Mesothelial cell of epicardium (in vitro differentiated cells): ENCODE results near the genes FAM13C, MRLN and CCDC6.

GRCh38 chr10:51472258-51472812, 227.1 kb downstream of the CSTF2T start:
- PRO-cap: no peak

- PRO-cap: no peak
Observed at GRCh38 chr10:51516173-51516930, 183.0 kb downstream of the CSTF2T start.

- PRO-cap: unidirectional peak, minus-strand start at chr10:51894908
Observed at GRCh38 chr10:51894627-51895057, 195.2 kb upstream of the CSTF2T start.

- PRO-cap: no peak
Observed at GRCh38 chr10:52213391-52213927, 100.6 kb upstream of the DKK1 start.

GRCh38 chr10:52774469-52775216, 2.1 kb upstream of the MBL2 start:
- PRO-cap: no peak

GRCh38 chr10:52953392-52953712, 180.8 kb upstream of the MBL2 start:
- PRO-cap: no peak

- PRO-cap: no peak
Observed at GRCh38 chr10:58399983-58400643, 14.9 kb downstream of the TFAM start.

GRCh38 chr10:58448050-58448362, 62.8 kb downstream of the TFAM start:
- PRO-cap: no peak

DNA sequence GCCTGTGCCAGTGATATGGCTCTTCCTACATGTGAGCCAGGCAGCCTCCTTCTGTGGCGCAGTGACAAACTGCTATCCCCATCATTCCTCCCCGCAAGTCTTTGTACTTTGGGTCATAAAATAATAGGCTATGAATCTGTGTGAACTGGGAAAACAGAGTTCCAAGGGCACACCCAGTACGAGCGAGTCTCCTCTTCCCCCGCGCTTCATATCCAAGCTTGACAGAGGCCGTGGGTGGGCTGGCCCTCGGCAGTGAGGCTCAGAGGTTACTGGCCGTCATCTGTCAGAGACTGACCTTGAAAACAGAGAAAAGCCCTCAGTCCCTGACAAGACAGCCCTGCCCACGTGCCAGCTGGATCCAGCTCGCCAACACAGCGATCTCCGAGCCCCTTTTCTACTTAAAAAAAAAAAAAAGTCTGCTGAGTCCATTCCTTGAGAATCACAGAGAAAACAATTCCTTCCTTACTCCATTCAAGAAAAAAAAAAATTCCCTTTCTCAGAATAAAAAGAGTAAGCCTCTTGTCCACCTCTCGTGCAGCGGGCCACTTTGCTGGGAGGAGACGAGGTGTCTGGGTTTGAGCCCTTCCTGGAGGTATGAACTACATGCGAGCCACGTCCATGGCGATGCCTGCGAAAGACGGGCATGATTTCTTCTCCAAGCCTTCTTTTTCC, 848 bp upstream of the BICC1 start:
- PRO-cap: no peak

GRCh38 chr10:58513623-58514139, 1.0 kb downstream of the BICC1 start:
- PRO-cap: no peak

DNA sequence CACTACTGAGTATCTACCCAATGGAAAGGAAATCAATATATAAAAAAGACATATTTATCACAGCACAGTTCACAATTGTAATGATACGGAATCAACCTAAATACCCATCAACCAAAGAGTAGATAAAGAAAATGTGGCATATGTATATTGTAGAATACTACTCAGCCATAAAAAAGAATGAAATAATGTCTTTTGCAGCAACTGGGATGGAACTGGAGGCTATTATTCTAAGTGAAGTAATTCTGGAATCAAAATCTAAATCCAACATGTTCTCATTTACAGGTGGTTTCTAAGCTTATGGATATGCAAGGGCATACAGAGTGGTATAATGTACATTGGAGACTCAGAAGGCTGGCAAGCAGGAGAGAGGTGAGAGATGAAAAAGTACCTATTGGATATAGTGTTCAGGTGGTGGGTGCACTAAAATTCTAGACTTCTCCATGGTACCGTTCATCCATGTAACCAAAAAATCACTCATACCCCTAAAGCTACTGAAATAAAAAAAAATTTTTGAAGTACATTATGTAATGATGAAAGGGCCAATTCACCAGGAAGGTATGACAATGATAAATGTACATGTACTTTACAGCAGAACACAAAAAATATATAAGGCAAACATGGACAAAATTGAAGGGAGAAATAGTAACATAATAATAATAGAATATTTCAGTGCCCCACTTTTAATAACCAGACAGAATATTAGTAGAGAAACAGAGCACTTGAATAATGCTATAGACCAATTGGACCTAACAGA, 26.5 kb downstream of the BICC1 start:
- PRO-cap: no peak

DNA sequence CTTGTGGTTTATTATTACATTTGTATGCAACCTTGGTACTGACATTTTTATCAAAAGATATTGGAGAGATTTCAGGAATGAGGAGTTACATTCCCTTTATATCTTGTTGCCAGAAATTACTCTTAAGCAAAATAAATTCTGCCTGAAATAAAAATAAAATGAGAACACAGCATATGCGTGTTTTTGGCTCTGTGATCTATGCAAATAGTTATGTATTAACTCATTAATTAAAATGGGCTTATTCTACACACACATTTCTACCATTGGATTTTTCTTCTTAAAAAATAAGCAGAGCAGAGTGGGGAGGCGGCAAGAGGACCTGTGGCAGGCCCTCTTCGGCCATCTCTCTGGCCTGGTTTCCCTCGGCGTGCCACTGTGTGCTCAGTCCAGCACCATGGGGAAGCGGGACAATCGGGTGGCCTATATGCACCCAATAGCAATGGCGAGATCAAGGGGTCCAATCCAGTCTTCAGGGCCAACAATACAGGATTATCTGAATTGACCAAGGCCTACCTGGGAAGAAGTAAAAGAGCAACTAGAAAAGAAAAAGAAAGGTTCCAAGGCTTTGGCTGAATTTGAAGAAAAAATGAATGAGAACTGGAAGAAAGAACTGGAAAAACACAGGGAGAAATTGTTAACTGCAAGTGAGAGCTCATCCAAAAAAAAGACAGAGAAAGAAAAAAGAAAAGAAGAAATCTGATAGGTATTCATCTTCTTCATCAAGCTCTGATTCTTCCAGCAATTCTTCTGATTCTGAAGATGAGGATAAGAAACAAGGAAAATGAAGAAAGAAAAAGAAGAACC, 202.7 kb downstream of the BICC1 start:
- PRO-cap: no peak

DNA sequence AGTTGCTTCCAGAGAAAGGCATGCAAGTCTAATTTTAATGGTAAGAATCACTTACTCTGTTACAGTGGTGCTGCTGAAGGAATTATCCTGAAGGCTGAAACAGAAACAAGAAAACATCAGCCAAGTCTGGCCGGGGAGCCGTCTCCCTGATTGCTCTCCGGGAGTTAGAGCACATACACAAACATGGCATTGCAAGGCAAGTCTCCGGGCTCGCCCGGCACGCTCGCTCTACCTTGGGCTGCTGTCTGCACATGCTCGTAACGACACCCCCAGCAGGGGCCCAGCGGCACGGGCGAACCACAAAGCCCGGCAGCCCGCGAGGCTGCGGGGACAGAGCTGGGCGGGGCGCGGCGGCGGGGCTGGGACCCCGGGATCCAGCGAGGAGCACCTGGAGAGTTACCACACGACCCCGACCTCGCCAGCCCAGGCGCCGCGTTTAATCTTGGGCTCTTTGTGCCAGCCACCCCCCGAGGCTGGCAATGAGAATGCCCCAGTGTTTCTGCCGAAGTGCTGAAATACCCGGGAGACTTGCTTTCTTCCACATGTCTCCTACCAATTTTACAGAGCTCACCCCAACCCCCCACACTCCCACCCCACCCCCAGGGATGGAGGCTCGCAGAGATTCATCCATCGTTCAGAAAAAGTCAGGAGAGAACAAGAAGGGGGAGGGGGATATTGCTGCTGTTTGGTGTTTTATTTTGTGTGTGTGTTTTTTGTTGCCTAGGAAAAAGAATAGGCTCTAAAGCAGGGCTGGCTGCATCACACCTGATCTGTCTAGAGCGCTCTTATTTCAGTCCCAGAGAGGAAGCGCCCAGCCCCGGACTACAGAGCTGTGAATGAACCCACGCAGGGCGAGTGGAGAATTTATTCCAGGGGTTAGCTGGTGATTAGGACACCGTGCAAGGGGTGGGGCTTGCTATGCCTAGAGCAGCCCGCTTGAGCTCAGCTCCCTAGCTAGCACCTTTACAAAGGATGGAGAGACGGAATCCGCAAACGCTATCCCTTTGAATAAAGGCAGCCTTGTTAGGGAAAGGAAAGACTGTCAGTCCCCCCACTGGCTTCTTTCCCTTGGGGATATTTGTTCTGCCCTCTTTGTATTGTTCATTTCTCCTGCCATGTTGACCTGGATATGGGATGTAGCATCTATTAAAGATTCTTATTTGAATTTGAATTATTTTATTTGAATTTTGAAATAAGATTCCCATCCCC, at the start of gene FAM13C:
Gene FAM13C (minus strand): TSS at position 206 of the 1,209 bp plus-strand sequence.
- PRO-cap: no peak

DNA sequence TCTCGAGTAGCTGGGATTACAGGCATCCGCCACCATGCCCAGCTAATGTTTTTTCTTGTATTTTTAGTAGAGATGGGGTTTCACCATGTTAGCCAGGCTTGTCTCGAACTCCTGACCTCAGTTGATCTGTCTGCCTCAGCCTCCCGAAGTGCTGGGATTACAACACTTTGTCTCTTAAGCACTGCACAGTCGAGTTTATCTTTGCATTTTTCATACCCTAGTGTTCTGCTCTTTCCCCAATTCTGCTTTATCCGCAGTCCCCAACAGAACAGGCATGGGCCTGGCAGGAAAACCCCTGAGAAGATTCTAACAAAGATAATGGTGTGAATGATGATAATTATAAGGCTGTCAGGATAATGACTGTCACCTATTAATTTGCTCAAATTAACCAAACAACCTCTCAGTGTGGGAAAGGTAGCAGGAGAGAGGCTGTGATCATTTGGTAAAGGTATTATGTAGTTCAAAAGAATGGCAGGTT, 10.8 kb downstream of the SLC16A9 start:
- PRO-cap: no peak

DNA sequence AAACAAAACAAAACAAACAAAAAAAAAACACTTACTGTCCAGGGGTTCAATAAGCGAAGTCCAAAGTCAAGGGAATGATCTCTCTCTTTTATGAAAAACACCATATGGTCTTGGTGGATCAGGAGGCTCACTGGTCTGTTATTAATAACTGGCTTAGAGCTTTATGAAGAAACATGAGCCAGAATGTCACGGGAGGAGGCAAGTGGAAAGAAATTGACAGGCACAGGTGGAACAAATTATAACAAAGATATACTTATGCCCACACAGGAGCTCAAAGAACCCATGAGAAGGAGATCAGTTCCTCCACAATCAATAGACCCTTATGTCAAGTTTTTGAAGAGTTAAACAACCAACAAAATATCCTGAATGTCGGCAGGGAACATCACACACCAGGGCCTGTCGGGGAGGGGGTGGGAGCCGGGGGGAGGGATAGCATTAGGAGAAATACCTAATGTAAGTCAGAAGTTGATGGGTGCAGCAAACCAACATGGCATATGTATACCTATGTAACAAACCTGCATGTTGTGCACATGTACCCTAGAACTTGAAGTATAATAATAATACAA, at the start of gene MRLN:
Gene MRLN (minus strand): TSS at position 137 of the 566 bp plus-strand sequence.
- PRO-cap: no peak

GRCh38 chr10:59906089-59907096, at the start of gene CCDC6:
Gene CCDC6 (minus strand): TSS chr10:59906556.
- PRO-cap: bidirectional peak, plus-strand start at chr10:59906554, minus-strand start at chr10:59906494; unidirectional peak, minus-strand start at chr10:59906574

DNA sequence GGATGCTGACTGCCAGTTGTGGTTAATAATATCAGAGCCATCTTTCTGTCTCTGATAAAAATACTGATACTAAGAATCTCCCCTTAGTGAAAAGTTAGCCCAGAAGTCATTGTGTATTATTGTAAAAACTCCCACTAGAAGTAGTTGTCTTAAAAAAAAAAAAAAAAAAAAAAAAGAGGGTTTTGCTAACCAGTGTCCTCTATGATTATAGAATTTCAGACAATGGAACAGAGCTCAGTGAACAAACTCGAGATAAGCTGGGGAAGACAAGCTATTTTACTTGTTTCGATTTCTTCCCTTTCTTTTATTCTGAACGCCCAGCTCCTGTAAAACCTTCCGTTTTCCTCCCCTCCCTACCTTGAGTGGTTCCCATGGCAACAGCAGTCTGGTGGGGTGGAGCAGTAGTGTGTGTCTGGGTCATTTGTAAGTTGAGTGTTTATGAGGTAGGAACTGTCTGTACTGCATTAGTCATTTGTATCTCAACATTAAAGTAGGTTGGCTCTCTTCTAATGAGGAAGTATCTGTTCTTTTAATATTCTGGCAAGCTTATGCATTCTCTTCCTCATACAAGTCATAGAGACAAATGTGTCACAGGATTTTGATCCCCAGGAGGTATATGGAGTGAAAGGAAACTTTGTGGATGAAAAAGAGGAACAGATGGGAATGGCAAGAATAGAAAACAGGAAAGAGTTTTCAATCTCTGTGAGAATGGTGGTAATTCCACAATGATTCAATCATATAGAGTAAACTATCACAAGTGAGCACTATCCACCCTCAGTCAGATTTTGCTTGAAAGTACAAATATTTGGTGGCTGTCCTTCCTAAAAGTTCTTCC, 85.3 kb upstream of the CCDC6 start:
- PRO-cap: no peak

DNA sequence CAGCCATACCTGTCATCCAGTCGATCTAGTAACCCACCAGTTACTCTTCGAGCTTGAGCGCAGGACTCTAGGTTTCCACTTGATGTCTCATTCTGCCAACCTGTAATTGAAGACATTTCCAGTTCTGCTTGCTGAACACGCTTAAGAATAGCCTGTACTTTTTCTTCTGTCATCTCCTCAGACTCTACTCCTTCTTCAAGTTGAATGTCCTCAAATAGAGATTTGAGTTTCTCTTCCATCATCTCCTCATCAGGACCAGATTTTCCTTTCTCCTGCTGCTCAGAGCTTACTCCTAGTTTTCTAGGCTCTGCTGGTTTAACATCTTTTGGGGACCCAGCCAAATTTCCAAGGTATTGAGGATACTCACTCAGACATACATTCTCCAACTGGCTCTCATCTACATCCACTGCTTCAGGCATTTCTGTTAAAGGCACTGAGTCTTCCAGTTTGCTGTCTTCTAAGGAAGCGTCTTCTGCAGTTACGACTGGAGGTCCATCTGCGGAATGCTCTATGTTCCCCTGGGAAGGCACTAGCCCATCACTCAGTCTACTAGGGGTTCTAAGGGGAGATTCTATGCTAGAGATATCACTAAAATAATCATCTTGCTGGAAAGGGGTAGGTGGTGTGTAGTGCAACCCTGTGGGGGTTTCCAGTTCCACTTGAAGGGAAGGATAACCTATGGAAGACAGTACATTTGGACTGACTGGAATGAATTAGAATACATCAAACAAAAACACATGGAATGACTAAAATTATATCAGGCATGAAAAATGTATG, 153.2 kb upstream of the CCDC6 start:
- PRO-cap: no peak

- PRO-cap: no peak
Observed at GRCh38 chr10:60172301-60172990, 217.2 kb downstream of the ANK3 start.

DNA sequence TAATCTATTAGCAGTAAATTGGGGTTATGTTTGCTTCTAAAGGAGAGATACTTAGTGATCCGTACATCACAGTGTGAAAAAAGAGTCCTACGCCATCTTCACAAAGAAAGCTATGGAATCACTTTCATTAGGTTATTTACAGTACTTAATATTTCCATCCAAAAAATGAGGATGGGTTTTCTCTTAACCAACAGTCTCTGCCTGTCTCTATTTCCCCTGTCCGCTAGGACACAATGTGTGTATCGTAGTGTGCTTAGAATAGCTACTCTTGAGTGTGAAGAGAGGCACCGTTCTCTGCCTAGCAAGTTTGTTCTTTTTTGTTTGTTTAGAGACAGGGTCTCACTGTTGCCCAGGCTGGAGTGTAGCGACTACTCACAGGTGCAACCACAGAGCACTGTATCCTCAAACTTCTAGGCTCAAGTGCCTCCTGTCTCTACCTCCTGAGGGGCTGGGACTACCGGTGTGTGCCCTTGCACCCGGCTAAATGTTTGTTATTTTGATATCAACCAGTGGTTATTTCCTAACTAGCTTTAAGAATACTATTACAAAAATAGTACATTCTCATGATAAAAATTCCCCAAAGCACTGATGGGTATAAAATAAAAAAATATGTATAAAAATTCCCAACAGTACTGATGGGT, 121.9 kb downstream of the ANK3 start:
- PRO-cap: no peak